Aortic smooth muscle cell (primary cell): ENCODE results near the genes INSR, PEX11G, TEX45 and ELAVL1.

DNA sequence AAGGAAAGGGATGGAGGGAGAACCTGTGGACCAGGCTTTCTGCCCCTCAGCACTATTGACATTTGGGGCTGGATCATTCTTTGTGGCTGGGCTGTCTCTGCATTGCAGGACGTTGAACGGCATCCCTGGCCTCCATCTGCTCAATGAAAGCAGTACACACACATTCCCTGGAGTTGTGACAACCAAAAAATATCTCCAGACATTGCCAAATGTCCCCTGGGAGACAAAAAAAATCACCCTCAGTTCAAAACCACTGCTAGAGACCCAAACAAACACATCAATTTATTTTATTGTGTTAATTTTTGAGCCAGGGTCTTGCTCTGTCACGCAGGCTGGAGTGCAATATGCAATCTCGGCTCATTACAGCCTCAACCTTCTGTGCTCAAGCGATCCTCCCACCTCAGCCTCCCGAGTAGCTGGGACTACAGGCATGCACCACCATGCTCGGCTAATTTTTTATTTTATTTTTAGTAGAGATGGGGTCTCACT, 43.2 kb downstream of the INSR start:
- RRBS, result no CpG with 5 or more reads among the region's 7 CpGs

- RRBS, result no CpG with 5 or more reads among the region's 10 CpGs
Observed at GRCh38 chr19:7253418-7253837, 40.8 kb downstream of the INSR start.

- RRBS, result 1% methylated on average over 45 of the region's 128 CpGs
Observed at GRCh38 chr19:7293712-7294706, at the start of gene INSR. TSS of gene INSR (minus strand) at chr19:7294414.

DNA sequence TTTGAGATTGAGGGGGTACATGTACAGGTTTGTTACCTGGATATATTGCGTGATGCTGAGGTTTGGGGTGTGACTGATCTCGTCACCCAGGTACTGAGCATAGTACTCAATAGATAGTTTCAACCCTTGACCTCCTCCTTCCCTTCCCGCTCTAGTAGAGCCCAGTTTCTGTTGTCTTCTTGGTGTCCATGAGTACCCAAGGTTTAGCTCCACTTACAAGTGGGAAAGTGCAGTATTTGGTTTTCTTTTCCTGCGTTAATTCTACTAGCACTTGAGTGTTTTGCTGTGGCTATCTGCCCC, 47.1 kb downstream of the ARHGEF18 start:
- RRBS, result no CpG with 5 or more reads among the region's 4 CpGs

DNA sequence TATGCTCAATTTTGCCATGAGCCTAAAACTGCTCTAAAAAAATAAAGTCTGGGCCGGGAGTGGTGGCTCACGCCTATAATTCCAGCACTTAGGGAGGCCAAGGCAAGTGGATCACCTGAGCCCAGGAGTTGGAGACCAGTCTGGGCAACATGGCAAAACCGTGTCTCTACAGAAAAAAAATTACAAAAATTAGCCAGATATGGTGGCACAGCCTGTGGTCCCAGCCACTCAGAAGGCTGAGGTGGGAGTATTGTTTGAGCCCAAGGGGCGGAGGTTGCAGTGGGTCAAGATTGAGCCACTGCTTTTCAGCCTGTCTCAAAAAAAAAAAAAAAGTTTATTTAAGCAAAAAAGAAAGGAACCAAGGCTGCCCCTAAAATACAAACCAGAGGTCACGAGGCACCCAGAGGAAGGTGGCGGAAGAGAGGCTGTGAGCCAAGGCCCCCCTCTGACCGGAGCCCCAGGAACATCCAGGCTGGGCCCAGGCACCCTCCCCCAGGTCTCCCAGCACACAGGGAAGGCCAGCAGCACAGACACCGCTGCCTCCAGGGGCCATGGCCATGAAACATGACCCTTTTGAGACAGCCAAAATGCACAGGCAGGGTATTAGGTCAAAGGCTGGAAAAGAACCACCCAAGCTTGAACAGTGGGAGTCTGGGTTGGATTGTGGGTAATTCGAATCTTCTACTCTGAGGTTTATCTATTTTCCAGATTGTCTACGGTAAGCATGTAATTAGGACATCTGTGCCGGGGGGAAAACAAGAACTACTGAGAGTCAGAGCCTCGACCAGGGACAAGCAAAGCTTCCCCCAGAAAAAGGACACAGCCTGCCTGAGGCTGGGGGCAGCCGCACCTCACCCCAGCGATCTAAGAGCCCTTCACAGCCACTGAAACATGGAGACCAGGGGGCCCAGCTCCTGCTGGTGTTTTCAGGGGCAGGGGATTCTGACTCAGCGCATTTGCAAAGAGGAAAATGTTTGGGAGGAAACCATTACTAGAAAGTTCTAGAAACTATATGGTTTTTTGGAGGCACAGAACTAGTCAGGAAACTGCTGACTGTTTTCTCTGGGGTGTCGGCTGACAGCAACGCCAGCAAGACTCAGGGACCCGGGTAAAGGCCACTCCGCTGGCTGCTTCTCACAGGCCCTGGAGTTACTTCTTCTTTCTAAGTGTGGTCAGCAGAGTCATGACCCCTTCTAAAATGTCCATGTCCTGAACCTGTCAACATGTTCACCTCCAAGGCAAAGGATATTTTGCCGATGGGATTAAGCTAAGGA, 8.5 kb downstream of the PEX11G start:
- RRBS, result no CpG with 5 or more reads among the region's 20 CpGs

GRCh38 chr19:7488886-7489348, at the start of gene PEX11G:
TSS of gene PEX11G (minus strand) at chr19:7489035.
- RRBS, result 2% methylated on average over 8 of the region's 40 CpGs

DNA sequence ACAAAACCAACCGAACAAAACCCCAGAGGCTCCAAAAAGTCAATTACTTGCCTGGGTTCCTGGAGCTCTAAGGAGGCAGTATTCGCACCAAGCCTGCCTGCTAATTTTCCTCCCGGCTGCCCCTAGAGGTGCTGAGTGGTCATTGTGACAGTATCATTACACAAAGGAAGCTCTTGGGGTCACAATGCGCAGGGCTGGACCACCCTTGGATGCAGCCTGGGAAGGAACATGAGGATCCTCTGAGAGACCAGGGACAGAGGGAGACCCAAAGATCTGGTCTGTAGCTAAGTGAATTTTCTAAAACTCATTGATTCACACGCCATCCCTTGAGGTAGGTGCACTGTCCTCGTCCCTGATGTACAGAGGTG, at the start of gene TEX45:
Gene TEX45 (plus strand): TSS at position 197 of the 368 bp plus-strand sequence.
- RRBS, result no CpG with 5 or more reads among the region's 6 CpGs

GRCh38 chr19:7534834-7534993, 803 bp upstream of the PNPLA6 start:
- RRBS, result under 1% methylated on average over 11 of the region's 12 CpGs

DNA sequence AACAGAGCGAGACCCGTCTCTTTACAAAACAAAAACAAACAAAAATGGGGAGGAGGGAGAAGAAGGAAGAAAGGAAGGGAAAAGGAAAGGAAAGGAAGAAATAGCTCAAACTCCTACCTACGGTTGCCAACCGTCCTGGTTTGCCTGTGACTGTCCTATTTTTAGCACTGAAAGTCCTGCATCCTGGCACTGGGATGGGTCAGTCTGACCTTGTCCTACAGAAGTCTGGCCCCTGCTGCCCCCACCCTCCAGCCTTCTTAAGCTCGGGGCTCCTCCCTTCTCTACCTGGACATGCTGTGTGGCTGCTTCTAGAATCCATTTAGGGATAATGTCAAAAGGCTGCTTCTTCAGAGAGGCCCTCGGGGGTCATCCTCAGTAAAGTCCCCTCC, 1.2 kb upstream of the STXBP2 start:
- RRBS, result no CpG with 5 or more reads among the region's 6 CpGs

- RRBS, result no CpG with 5 or more reads among the region's 36 CpGs
Observed at GRCh38 chr19:7857548-7858665, 16.3 kb downstream of the PRR36 start.

DNA sequence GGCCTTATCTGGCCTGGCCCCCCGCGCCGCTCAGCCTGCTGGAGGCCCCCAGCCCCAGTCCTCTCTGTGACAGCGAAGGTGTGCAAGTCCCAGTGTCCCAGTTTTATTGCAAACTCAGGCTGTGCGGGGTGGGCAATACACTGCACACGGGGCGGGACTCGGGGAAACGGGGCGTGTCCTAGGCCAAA, 5.7 kb downstream of the PRR36 start:
- RRBS, result no CpG with 5 or more reads among the region's 10 CpGs

GRCh38 chr19:7914531-7914716, 206 bp upstream of the TGFBR3L start:
- RRBS, result no CpG with 5 or more reads among the region's 4 CpGs

DNA sequence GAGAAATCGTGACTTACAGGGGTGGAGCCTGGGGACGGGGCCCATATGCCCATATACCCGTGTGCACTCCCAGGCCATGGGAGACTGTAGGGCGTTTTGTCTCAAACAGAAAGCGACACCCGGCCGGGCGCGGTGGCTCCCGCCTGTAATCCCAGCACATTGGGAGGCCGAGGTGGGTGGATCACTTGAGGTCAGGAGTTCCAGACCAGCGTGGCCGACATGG, 1.0 kb upstream of the SNAPC2 start:
- RRBS, result no CpG with 5 or more reads among the region's 13 CpGs

- RRBS, result no CpG with 5 or more reads among the region's 16 CpGs
Observed at GRCh38 chr19:7961988-7962841, 18.7 kb upstream of the TIMM44 start.

DNA sequence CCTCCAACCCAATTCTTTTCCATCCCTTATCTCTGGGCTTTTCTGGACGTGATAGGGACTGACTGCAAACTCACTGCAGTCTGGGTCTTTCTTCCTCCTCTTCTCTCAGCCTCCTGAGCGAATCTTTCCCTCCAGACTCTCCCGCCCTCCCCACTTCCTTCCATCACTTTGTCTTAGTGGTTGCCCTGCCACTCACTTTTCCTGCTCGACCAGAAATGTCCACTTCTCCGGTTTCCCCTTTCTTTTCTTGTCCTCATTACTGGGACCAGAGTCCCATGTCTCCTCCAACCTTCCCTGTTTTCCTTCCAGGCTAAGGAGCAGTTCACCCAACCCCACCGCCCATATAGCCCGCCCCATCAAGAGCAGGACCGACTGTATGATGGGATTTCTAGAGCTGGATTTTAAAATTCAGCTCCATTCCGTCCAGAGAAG, 22.0 kb upstream of the TIMM44 start:
- RRBS, result no CpG with 5 or more reads among the region's 9 CpGs

- RRBS, result 1% methylated on average over 43 of the region's 111 CpGs
Observed at GRCh38 chr19:8005454-8006372, at the start of gene ELAVL1. TSS of gene ELAVL1 (minus strand) at chr19:8005641.

DNA sequence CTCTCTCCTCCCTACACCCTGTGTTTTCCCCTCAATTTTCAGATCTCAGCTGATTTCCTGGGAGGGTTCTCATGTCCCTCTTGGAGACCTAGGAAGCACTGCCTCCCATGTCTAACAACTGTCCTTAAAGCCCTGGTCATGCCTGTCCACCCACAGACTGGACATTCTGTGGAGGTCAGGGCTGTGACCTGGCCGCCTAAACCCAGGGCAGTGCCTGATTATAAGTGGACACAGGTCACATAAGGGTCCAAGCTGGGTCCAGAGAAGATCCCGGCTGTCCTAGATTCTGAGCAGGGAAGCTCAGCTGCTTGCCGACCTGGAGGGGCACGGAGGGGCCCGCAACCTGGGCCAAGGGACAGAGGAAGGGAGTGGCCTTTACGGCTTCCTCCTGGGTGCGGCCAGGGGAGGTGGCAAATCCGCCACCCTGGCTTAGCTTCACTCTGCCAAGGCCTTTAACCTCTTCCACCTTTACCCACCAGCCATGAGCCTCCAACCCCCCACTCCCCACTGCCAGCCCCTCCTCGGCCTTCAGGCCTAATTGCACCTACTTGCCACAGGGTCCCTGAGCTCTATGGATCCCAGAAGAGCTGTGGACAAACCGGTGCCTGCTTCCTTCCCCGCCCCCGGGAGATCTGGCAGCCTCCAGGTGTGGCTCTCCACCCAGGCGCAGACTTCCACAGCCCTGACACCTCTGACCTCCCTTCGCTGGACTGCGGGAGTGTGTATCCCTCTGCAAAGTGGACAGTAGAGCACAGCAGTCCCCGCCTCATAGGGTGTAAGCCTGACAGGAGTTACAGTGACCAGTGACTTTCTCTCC, 1.8 kb downstream of the CD320 start:
- RRBS, result no CpG with 5 or more reads among the region's 16 CpGs

DNA sequence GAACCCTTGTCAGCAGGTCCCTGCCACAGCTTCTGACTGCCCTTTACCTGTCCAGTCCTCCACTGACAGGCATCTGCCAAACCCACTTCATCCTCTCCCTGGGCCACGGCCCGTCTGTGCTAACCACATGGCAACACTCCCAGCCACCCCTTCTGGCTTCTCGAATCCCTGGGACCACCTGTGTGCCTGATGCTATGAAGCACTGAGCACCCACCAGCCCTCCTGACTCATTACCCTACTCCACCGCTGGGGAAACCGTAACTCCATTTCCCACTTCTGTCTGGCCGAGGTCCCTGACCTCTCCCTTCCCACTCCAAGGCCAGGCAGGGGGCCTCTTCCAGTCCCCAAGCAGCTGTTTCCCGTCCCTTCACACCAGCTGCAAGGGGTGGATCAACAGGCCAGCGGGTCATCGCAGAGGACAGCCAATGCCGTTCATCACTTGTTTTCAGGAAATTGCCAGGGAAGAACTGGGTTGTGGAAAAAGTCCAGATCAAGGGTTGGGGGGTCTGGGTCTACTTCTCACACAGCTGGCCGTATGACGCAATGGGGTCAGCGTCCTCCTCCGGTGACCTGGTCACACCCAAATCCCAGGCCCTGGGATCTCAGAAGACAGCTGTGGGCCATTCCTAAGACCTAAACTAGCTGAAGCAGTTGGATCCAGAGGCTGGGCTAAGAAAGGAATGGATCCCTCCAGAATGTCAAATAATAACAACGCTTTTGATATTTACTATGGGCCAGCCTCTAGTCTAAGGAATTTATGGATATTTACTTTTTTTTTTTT, 2.4 kb downstream of the KANK3 start:
- RRBS, result no CpG with 5 or more reads among the region's 15 CpGs

- RRBS, result no CpG with 5 or more reads among the region's 14 CpGs
Observed at GRCh38 chr19:8394789-8395296, 4.7 kb downstream of the RAB11B start.

GRCh38 chr19:8473999-8474709, 28.3 kb downstream of the PRAM1 start:
- RRBS, result no CpG with 5 or more reads among the region's 10 CpGs